ENCODE results near the genes PLCXD1, PPP2R3B and DHRSX.

DNA sequence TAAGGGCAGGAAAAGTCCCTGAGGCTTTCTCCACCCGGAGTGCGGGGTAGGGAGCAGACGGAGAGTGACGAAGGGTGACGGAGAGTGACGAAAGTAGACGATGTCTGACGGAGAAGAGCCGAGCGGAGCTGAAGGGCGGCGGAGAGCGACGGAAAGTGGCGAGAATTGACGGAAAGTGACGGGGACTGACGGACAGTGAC is 262.2 kb upstream of the PLCXD1 start:
- RRBS, result no CpG with 5 or more reads among the region's 18 CpGs

GRCh38 chrX:261216-261904 is 19.8 kb upstream of the PLCXD1 start:
- RRBS, result 99% methylated on average over 4 of the region's 31 CpGs

- RRBS, result 9% methylated on average over 4 of the region's 36 CpGs
Measured at GRCh38 chrX:280921-281869, at the start of gene PLCXD1. TSS of gene PLCXD1 (plus strand) at chrX:281381.

DNA sequence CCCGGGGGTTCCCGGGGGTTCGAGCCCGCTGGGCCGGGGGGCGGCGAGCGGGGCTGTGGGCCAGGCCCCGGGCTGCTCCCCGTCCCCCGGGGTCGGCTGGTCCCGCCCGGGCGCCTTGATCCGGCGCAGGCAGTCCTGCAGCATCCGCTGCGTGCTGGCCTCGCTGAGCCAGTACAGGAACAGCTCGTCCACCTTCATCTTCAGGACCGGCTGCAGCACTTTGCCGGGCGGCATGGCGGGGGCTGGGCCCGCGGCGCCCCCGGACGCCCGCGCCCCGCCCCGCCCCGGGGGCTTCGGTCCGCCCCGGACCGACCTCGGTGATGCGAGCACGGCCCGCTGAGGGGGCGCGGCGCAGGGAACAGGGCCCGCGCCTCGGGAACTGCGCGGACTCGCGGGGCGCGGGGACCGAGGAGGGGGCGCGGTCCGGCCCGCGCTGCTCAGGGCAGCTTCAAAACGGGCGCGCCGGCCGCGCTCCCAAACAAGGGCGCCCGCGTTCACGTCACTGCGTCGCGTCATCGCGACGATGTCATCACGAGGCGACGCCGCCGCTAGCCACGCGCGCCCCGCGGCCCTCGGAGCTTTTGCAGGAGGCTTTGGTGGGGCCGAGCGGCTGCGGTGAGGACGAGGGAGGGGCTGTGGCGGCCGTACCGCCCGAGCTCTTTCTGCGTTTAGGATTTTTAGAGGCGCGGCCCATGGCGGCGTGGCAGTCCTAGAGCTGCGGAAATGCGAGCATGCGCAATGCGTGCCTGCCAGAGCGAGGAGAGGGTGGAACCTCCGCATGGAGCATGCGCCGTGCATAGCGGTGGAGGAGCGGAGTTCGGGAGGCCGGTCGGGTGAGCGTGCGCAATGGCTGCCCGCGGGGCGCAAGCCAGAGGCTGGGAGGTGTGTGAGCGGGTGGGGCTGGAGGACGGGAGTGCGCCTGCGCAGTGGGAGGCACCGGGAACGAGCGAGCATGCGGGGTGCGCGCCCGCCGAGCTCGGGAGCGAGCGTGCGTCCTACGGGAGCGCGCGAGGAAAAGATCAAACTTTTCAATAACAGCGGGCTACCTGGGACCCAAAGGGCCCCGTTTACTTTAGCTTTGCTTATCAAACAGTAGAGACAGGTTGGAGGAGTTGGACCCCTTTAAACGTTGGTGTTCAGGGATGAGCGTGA is at the start of gene PPP2R3B:
Gene PPP2R3B, minus strand, starts transcription at position 450 of the 1,152 bp plus-strand sequence.
- RRBS, result 4% methylated on average over 43 of the region's 143 CpGs

DNA sequence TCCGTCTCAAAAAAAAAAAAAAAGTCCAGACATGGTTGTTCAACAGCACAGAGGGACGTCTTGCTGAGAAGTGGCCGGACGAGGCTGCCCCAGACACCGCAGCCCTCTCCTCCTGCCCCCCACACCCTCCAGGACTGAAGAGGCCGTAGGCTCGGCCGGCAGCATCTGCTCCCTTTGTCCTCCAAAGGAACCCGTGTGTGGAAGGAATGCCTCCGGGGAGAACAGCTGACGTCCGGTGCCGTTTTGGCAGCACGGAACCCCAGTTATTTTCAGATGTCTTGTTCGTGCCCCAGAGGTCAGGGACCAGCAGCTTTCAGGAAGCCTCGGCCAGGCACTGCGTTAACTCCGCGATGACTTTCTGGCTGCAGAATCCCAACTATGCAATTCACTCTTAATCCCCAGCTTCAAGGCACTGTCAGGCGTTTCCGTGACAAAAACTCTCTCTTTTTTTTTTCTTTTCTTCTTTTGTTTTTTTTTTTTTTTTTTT is 10.9 kb upstream of the PPP2R3B start:
- RRBS, result no CpG with 5 or more reads among the region's 21 CpGs

GRCh38 chrX:1306572-1307146 is 29.9 kb upstream of the IL3RA start:
- RRBS, result no CpG with 5 or more reads among the region's 11 CpGs

DNA sequence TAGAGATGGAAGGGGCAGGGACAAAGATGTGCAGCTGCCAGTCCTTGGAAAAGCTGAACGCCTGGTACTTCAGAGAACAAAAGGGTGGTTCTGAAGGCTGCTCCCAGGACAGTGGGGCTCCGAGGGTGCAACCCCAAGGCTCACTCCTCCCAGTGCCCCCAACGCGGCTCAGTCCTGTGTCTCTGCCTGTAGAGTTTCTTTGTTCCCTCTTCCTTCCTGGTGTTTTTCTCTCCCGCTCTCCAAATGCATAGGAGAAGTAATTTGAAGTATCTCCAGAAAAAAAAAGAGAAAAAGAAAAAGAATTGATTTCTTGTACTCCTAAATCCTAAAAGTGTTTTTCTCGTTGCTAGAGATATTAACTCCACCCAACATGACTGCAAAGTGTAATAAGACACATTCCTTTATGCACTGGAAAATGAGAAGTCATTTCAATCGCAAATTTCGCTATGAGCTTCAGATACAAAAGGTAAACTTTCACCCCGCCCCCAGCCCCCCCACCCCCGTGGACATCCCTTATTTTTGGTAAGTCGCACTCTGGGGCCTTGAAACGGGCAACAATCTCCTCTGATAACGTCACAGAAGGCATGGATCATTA is 19.4 kb downstream of the IL3RA start:
- RRBS, result no CpG with 5 or more reads among the region's 13 CpGs

- RRBS, result no CpG with 5 or more reads among the region's 11 CpGs
Measured at GRCh38 chrX:1395613-1396789, 4.1 kb upstream of the SLC25A6 start.

- RRBS, result no CpG with 5 or more reads among the region's 9 CpGs
Measured at GRCh38 chrX:1420866-1421377, 29.0 kb upstream of the SLC25A6 start.

DNA sequence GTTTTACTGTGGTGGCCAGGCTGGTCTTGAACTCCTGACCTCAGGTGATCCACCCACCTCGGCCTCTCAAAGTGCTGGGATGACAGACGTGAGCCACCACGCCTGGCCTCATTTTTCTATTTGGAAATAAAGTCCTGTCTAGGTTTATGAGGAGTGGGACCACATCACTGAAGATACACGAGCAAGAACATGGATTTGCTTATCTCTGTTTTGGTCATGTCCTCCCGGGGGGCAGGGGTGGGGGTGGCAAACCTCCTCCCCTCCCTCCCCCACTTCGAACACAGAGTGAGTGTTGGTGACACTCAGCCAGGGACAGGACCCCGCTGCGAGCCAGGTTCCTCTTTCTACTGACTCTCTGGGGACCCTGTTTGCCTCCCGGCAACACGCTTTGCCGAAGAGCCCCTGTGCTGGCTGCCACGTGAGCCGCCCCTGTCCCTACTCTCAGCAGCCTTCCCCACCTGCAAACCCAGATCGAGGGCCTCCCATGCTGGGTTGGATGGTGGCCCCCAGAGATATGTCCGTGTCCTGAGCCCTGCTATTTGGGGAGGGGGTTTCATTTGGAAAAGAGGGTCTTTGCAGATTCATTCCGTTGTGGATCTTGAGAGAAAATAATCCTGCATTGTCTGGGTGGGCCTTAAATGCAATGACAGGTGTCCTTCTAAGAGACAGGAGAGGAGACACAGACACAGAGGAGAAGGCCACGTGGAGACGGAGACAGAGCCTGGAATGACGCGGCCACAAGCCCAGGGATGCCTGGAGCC is 34.7 kb downstream of the P2RY8 start:
- RRBS, result no CpG with 5 or more reads among the region's 20 CpGs

DNA sequence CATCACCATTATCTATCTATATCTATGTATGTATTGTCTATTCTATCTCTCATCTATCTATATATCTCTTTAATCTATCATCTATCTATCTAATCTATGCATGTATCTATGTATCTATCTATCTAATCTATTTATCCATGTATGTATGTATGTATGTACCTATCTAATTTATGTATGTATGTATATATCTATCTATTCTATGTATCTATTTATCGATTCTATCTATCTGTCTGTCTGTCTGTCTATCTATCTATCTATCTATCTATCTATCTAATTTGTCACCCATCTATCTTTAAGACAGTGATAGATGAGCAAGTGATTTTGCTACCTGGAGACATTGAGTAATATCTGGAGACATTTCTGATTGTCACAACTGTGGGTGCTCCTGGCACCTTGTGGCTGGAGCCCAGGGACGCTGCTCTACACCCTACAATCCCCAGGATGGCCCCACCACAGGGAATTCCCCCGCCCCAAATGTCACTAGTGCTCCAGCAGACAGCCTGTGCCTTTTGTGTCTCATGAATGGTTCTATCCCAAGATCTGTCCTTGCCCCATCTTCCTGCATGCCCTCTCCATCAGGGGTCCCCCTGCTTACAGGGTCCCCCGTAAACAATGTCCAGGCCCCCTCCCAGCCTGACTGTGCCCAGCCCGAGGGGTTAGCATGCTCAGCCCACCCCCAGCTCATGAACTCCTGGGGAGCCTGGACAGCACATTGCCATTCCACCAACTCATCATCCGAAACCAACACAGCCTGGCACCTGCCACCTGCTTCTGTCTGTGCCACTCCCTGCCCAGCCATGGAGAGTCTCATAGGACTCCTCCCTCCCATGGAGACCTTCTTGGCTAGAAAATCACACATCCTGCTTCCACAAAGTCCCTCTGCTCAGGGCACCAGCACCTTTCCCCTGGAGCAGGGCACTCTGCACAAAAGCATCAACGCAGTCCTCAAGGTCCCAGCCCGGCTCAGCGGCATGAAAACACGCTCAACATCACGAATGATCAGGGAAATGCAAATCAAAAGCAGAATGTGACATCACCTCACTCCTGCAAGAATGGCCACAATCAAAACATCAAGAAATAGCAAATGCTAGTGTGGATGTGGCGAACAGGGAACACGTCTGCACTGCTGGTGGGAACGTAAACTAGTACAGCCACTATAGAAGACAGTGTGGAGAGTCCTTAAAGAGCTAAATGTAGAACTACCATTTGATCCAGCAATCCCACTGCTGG is 5.7 kb downstream of the P2RY8 start:
- RRBS, result no CpG with 5 or more reads among the region's 14 CpGs

DNA sequence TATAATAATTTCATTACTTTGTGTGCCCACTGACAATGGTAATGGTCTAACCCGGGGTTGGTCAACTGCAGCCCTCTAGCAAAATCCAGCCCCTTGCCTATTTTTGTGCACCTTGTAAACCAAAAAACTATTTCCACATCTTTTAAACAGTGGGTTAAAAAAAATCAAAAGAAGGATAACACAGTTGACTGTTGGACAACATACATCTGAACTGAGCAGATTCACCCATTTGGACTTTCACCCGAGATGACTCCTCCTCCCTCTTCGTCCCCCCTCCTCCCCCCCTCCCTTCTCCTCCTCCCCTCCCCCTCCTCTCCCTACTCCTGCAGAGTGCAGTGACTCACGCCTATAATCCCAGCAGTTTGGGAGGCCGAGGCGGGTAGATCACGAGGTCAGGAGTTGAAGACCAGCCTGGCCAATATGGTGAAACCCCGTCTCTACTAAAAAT is 181.8 kb downstream of the DHRSX start:
- RRBS, result no CpG with 5 or more reads among the region's 8 CpGs

DNA sequence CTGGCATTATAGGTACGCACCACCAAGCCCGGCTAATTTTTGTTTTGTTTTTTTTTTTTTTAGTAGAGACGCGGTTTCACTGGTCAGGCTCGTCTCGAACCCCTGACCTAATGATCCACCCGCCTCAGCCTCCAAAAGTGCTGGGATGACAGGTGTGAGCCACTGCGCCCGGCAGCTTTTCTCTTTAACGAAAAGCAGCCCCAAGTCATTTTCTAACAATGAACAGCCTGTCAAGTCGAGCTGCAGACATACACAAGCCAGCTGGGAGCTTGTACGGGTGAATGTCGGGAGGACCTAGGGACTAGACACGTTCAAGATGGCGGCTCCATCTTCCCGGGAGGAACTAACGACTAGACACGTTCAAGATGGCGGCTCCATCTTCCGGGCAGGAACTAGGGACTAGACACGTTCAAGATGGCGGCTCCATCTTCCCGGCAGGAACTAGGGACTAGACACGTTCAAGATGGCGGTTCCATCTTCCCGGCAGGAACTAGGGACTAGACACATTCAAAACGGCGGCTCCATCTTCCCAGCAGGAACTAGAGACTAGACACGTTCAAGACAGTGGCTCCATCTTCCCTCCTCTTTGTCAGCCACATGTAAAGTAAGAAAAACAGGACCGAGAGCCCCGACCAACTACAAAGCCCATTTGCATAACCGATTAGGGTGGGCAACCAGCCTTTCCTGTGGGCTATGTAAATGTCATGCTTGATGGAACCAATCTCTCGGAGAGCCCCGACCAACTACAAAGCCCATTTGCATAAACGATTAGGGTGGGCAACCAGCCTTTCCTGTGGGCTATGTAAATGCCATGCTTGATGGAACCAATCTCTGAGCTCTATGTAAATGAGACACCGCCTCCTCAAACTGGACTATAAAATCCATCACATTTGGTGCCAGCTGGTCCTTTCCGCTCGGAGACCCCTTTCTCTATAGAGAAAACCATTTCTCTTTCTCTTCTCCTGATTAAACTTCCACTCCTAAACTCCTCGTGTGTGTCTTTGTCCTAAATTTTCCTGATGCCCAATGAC is 175.6 kb downstream of the DHRSX start:
- RRBS, result 26% methylated on average over 3 of the region's 39 CpGs

DNA sequence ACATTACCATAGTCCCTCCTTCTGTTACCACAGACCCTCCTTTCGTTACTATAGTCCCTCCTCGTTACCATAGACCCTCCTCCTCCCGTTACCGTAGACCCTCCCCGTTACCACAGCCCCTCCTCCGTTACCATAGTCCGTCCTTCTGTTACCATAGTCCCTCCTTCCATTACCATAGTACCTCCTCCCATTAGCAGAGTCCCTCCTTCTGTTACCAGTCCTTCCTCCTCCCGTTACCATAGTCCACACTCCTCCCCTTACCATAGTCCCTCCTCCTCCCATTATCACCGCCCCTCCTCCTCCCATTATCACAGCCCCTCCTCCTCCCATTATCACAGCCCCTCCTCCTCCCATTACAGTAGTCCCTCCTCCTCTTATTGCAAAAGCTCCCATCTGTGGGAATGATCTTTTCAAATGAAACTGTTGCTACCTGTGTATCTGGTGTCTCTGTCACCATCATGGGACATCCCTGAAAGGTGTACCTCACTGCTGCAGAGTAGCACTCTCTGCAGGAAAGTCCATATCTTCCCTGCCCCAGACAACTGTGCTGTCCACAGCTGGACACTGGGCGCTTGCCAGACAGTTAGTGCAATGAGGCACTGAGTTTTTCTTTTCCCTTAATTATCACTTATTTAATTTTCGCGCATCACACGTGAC is 129.2 kb downstream of the DHRSX start:
- RRBS, result no CpG with 5 or more reads among the region's 13 CpGs

DNA sequence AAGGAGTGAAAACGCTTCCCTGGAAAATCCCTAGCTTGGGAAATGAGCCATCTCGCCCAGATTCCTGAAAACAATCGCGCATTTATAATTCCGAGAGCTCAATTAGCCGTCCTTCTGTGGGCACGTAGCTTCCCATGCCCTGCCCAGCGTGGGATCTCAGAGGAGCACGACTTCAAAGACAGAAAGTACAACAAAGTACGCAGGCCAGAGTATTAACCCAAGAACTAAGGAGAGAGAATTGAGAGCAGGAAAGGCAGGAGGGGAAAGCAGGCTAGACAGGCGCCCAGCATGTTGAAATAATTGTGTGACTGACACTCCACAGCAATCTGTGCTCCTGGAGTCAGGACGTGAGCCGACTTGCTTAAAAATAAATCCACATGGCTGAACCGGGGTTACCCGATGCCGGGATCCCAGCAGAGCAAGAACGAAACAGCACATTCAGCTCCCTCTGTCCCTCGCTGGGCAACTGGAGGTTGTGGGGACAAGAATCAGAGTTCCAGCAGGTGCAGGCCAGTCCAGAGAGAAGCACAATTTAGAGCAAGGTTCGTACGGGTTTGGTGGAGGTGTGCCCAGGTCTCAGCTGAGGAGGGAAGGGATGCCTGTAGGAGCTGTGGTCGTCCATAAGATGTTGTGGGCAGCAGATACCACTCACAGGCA is 98.8 kb downstream of the DHRSX start:
- RRBS, result no CpG with 5 or more reads among the region's 21 CpGs

GRCh38 chrX:2445457-2445822 is 55.3 kb downstream of the DHRSX start:
- RRBS, result no CpG with 5 or more reads among the region's 9 CpGs

GRCh38 chrX:2500760-2501513 is at the start of gene DHRSX:
TSS of gene DHRSX (minus strand) at chrX:2500976.
- RRBS, result 1% methylated on average over 18 of the region's 61 CpGs

DNA sequence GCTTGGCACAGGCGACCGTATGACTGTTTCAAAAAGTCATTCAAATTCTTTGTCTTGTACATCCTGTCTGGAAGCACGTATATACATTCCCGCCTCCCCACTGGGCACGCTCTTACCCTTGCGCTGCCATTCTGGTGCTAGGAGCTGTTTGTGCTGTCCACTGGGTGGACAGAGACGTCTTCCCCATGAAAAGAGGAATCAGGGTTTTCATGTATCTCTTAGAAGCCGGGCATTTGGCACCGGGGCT is 40.1 kb upstream of the CD99 start:
- RRBS, result no CpG with 5 or more reads among the region's 9 CpGs

GRCh38 chrX:2691621-2692791 is 911 bp downstream of the CD99 start:
- RRBS, result 29% methylated on average over 16 of the region's 55 CpGs

GRCh38 chrX:2863843-2864980 is 35.5 kb downstream of the GYG2 start:
- RRBS, result no CpG with 5 or more reads among the region's 25 CpGs

Measured in OVCAR3 (cell line).